Epithelial cell of prostate (primary cell): Measurements from ENCODE around the genes ZFAND2B, TUBA4A, DNPEP and SGPP2.

DNA sequence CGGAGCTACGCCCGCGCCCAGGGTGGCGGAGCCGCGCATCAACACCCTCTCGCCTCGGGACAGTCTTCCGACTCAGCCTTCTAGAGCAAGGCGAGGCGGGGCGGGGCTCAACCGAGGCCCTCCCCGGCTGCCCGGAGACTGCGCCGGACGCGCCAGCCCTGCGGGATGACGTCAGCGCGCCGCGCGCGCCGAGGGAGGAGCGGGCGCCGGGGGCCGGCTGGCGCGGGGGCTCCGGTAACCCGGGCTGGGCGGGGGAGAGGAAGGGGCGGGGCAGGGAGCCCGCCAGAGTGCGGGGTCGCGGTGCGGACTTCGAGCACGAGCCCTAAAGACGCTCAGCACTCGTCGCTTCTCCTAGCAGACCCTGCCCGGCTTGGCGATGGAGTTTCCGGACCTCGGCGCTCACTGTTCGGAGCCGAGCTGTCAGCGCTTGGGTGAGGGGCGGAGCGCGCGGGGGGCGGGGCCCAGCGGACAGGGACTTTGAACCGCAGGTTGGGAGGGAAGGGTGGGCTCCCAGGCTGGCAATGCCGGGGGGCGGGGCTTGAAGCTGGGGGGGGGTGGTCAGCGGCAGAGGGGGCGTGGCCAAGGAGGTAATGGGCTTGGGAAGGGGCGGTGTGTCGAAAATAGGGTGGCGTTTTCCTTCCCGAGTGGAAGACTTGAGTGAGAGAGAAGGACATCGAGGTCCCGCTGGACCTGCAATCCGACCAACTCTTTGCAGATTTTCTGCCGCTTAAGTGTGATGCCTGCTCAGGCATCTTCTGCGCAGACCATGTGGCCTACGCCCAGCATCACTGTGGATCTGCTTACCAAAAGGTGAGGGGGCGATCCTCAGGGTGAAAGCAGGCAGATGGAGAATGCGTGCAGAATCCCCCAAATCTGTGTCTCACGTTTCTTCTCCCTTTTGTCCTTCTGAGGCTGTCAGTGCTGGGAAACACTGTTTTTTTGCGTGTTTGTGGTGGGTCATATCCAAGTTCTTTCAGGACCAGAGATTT lies at the start of gene ZFAND2B:
Gene ZFAND2B (plus strand): TSS at position 171 of the 989 bp plus-strand sequence.
- RRBS: under 1% methylated on average over 15 of the region's 82 CpGs

DNA sequence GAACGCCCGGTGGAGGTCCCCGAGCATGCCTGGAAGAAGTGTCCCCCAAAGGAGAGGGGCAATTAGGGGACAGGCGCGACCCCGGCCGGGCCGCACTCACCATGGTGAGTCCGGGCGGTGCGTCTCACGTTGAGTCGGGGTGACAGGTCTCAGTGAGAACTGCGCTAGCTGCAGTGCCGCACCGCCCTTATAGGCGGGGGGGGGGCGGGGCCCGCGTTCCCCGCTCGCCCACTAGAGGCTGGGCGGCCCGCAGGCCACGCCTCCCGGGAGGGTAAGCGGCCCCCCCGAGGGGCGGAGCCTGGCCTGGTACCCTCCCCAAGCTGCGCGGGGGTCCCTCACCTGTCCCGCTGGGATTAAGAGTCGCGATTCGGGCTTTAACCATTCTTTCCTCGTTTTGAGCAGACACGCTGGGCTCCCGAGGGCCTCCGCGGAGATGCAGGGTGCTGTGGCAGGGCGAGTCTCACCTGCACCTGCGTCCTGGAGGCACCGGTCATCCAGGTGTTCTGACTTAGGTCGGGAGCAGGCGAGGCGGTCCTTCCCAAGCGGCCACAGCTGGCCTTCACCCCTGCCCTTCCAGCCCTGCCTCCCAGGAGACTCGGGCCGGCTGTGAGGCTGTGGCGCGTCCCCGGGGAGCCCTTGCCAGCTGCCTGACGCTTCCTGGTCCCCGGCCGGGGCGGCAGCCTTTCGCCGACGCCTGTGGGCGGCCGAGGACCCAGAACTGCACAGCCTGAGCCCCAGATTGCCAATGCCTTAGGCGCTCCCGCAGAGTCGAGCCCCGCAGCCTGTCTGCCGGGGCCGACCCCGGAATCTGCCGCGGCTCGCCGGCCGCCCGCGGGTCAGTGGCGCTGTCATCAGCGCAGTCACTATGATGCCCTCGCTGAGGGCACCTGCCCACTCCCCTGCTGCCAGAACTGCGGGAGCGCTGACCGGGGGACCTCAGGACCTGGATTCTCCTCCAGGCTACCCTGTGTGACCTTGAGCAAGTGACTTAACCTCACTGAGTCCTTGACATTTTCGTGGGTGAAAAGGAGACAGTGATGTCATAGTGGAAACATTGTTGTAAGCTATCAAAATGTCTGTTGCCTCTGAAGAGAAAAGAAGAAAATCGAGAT lies at the start of gene TUBA4A:
Gene TUBA4A (minus strand): TSS at position 163 of the 1,112 bp plus-strand sequence.
- RRBS: under 1% methylated on average over 16 of the region's 83 CpGs

DNA sequence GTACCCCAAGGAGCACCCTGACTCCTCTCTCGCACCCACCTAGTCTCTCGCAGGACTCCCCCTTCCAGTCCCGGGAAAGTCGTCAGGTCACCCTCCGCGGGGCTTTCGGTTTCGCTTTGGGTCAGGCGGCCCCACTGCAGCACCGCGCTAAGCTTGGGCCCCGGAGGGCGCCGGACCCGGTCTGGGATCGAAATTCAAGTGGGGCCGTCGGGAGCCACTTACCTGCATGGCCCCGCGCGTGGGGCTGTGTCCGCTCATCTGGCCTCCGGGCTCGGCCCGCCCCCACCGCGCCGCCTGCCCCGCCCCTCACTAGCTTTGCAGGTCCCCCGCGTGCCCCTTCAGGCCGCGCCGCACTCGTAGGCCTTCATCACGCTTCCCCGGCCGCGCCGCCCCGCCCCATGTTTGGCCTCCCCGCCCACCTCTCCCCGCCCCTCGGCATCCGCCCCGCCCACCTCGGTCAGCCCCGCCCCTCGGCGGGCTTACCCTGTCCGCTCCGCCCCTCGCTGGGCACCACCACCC lies at the start of gene DNPEP:
Gene DNPEP (minus strand): TSS at position 376 of the 519 bp plus-strand sequence.
- RRBS: under 1% methylated on average over 29 of the region's 53 CpGs

DNA sequence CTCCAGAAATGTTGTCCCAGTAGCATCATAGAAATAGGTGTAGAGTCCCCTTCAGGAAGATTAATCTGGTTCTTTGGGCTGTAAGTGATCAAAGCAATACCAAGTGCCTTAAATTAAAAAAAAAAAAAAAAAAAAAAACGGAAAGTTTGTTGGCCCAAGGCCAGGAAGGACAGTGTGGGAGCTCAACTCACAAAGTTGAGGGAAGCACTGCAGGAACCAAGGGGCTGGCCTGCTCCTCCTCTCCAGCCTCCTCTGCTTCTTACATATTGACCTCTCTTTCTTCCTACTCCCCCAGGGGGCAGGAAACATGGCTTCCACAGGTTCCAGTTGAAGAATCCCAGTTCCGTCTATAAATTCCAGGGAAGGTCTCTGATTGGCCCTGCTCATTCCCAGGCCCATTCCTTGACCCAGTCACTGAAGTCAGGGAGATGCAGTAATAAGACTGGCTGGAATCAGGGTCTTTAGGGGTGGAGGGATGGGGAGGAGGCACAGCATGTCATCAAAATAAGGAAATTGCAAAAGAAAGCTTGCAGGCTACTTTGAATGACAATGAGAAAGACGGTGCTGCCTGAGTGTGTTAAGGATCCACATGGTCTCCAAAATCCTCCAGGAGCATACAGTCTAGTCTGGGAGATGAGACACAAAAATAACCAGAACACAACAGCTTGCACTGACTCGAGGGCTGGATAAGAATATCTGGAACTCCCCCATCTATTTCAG lies 2.1 kb upstream of the DES start:
- RRBS: no CpG with 5 or more reads among the region's 4 CpGs

GRCh38 chr2:219444314-219445267 lies 9.9 kb downstream of the SPEG start:
- RRBS: no CpG with 5 or more reads among the region's 35 CpGs

- RRBS: 0% methylated on average over 2 of the region's 2 CpGs
These were observed 373 bp upstream of the OBSL1 start for GRCh38 chr2:219571804-219572019.

GRCh38 chr2:219601211-219601730 lies 3.6 kb downstream of the STK11IP start:
- RRBS: no CpG with 5 or more reads among the region's 5 CpGs

- RRBS: 97% methylated on average over 5 of the region's 28 CpGs
These were observed 10.5 kb downstream of the STK11IP start for GRCh38 chr2:219607903-219608769.

- RRBS: 100% methylated on average over 1 of the region's 15 CpGs
These were observed 11.8 kb downstream of the STK11IP start for GRCh38 chr2:219609141-219610142.

DNA sequence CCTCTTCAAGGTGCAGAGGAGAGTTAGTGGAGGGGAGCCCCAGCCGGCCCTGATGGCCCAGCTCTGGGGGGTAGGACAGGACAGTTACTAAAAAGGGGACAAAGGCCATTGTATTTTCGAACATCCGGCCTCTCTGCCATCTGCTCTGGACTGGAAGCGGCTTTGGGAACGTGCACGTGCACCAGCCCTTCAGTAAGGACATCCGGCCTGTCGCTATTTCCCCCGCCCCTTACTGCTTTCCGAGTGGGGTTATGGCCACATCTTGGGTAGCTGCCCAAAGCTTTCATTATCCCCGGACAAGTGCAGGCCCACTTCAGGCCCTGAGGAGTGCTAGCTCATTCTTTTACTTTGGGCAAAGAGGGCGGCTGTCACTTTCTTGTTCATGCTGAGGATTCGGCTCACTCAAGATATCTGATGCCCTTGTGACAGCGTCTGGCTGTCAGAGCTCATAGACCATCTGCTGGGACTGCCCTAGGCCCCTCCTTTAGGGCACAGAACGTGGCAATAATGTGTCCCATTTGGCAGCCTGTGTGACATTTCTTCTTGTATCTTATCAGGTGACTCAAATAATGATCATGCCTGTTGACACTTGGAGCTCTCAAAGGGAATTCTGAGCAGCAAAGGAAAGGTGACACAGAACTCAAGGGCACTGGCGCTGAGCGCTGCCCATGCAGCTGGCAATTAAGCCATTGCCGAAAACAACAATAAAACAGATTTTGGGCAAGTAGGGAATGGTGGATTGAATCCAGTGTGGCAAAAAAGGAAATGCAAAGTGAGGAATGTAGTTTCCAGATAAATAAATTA lies 17.6 kb downstream of the SLC4A3 start:
- RRBS: 63% methylated on average over 10 of the region's 18 CpGs

- RRBS: no CpG with 5 or more reads among the region's 9 CpGs
These were observed 54.6 kb downstream of the EPHA4 start for GRCh38 chr2:221517306-221518145.

GRCh38 chr2:221572647-221573442 lies 741 bp upstream of the EPHA4 start:
- RRBS: 1% methylated on average over 20 of the region's 57 CpGs

DNA sequence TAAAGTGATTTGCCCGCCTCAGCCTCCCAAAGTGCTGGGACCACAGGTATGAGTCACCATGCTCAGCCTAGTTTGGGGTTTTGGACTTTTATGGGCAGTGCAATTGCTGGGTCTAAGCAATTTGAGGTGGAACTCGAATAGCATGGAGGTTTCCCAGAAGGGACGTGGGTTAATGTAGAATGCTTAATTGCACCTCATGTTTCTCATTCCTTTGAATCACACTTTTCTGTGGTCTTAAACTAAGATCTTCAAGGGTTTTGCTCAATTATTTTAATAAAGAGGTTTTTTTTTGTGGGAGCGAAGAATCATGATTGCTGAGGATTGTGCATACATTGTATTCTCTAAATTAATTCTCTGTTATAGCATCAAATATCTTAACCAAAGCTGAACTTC lies 102.4 kb upstream of the EPHA4 start:
- RRBS: no CpG with 5 or more reads among the region's 4 CpGs

DNA sequence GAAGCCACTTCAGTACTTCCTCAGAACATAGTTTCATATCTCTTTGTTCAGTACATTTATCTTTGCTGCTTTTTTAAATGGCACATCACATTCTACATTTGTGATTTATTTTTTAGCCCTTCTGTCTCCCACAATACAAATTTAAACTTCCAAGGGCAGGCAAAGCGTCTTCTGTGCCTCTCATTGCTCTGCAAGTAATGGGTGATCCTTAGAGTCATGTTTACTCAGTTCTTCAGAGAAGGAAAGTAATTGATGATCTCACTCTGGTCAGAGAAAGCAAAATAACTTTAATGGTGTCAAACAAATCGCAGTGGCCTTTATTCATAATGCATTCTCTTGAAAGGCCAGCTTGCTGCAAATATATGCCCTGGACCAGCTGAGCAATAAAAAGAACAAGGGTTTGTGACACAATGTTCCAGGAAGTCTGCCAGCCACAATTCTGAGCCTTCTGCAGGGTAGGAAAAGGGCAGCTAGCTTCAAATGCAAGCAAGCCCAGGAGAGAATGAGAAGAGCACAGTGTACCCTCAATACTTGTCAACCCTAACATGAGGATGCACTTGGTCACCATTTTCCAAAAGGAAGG lies 355.8 kb downstream of the PAX3 start:
- RRBS: no CpG with 5 or more reads among the region's 2 CpGs

GRCh38 chr2:222423405-222423795 lies 943 bp upstream of the SGPP2 start:
- RRBS: no CpG with 5 or more reads among the region's 5 CpGs

GRCh38 chr2:222423796-222424765 lies at the start of gene SGPP2:
Gene SGPP2 (plus strand): TSS chr2:222424543.
- RRBS: 1% methylated on average over 47 of the region's 87 CpGs

DNA sequence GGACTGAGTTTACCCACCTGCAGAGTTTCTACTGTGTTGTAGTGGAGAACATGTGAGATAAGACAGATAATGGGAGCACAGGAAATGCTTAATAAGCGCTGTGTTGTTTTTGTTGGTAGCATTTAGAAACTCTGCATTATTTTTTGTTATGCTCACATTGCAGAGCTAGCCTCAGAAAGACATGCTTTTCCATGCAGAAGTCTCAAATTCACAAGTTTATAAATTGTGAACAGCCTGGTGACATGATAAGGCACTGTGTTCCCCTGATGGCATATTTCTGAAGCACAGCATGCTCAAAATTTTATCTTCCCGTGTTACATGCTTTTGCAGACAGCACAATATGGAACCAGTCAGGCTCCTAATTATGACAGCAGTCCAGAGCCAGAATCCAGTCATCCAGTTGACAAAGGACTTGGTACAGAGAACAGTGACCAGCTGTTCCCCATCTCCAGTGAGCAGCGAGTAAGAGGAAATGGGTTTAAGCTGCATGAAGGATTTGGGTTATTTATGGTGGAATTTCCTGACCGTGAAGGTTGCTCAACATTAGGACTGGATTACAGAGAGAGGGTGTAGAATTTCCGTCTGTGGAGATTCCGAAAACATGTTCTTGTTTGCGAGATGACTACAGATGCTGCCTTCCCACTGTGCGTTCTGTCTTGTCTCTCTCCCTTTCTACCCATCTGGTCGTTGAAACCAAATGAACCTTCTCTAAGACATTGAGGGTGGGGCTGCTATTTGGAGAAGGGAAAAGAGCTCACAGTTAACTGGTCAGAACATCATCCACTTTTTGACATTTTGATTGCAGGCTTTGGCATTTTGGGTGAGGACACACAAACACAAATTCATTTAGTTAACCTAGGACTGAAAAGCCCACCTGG lies 24.4 kb downstream of the SGPP2 start:
- RRBS: no CpG with 5 or more reads among the region's 9 CpGs

DNA sequence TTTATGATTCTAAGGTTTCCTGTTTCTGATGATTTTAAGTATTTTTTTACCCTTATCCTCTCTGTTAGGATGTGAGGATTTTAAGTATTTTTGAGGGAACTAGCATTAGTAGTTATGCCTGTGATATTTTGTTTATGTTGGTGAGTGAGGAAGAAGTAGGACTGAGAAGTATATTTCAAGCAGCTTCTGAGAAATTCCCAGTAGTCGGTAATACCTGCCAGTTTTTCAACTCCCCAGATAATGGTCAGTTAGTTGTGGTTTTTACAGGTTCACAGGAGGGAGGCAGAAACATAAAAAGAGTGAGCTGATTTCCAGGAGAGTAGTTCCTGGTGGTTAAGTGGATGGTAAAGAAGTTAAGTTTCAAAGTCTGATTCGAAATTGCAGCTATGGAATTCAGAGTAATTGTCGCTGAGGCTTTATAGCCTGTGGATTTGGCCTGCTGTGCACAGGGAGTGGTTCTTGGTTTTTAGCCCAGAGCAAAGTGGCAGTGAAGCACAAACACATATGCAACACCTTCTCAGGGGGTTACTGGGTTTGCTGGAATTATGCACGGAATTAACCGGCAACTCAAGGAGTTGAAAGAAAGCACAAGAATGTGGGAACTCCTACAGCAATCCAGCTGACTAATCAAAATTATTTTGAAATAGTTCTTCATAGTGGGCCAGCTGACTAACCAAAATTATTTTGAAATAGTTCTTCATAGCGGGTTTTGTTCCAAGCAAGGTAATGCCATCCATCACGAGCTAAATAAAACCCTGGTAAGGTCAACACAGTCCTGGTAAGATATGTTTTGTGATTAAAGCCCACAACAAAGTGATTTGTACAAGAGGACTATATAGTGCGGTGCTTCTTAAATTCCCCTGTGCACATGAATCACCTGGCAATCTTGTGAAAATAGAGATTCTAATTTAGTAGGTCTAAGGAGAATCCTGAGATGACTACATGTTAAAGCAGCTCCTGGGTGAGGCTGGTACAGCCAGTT lies 94.3 kb downstream of the SGPP2 start:
- RRBS: no CpG with 5 or more reads among the region's 8 CpGs

DNA sequence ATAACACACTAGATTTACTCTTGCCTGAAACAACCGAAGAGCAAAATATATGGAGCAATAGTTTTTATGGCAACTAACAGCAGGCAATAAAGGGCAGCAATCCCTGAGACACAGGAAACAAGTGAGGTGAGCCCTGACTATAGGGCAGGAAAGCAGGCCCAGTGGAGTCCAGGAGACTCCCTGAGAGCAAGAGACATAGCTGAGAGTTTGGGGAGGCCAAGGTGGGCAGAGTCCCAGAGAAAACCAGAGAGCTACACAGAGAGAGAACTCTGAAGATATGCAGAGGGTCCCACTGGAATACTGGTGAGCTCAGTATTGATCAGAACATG lies 18.8 kb downstream of the FARSB start:
- RRBS: no CpG with 5 or more reads among the region's 1 CpG